OVCAR3 (cell line): ENCODE measurements around the gene KIF26A.

- RRBS, result no CpG with 5 or more reads among the region's 4 CpGs
Measured at GRCh38 chr14:103343923-103344911, 10.2 kb downstream of the EIF5 start.

DNA sequence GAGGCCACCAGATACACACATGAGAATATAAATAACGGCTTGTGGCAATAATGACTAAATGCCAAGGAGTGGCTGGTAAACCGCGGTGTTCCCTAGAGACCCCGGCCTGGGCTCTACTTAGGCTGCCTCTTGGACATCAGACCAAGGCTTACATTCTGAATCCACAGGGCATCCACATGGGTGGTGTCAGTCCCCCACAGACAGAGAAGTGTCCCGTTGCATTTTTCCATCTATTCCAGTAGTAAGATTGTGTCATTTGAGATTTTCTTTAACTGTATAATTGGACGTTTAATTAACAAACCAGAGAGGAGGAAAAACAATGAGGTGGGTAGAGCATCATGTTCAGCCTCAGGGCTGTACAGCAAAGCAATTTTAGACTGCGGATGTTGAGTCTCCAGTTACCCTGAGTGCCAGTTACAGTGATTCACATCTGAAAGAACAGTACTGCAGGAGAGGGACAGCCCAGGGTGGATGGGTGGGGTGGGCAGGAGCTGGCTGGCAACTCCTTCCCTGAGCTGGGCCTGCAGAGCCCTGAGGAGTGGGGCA lies 20.5 kb downstream of the CKB start:
- RRBS, result no CpG with 5 or more reads among the region's 7 CpGs

- RRBS, result no CpG with 5 or more reads among the region's 18 CpGs
Measured at GRCh38 chr14:103525057-103525895, 2.6 kb upstream of the CKB start.

- RRBS, result 99% methylated on average over 5 of the region's 23 CpGs
Measured at GRCh38 chr14:103532536-103532937, 3.5 kb downstream of the TRMT61A start.

DNA sequence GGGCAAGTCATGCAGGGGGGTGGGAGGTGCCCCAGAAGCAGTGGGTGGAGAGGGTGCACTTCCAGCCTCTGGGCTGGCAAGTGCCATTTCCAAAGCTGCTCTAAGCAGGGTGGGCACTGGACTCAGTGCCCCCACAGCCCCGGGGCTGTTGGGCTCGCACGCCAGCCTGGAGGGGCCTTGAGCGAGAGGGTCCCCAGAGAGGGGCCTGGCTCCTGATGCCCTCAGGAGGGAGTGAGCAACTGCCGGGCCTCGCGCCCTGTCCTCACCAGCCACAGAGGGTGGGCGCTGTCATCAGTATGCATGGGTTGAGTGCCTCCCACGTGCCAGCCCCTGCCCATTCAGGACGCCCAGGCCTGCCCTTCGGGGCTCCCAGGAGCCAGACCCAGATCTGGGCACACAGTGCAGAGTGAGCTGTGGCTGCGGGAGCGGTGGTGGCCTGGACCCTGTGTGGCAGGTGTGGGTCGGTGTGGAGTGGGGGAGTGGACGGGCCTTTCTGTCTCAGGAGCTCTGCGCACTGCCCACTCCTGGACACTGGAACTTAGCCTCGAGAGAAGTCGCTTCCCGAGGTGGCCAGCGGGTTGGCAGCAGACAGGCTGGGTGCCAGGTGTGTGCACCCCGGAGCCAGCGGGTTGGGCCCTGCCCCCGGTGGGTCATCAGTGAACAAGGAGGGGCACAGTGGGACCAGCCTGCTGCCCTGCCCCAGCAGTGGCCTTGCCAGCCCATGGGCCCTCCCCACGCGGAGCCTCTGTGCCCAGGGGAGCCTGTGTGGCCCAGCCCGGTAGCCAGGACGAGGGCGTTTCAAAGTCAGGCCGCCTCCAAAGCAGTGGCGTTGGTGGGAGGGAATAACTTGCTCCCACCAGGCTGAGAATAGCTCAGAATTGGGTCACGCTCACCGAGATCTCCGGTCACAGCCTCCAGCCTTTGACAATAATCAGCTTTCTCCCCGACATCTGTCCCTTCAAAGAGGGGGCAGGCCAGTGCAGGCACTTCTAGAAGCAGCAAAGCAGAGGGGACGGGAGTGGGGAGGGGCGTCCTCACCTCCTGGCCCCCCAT lies 9.4 kb downstream of the TRMT61A start:
- RRBS, result 92% methylated on average over 12 of the region's 36 CpGs

- RRBS, result no CpG with 5 or more reads among the region's 22 CpGs
Measured at GRCh38 chr14:103551297-103551898, 11.1 kb downstream of the BAG5 start.

GRCh38 chr14:103556345-103556670 lies 6.1 kb downstream of the BAG5 start:
- RRBS, result no CpG with 5 or more reads among the region's 8 CpGs

GRCh38 chr14:103584341-103584741 lies 21.6 kb downstream of the COA8 start:
- RRBS, result no CpG with 5 or more reads among the region's 7 CpGs

GRCh38 chr14:103630619-103631030 lies 1.6 kb downstream of the KLC1 start:
- RRBS, result no CpG with 5 or more reads among the region's 1 CpG

- RRBS, result no CpG with 5 or more reads among the region's 15 CpGs
Measured at GRCh38 chr14:103734039-103734639, 18.5 kb downstream of the ZFYVE21 start.

DNA sequence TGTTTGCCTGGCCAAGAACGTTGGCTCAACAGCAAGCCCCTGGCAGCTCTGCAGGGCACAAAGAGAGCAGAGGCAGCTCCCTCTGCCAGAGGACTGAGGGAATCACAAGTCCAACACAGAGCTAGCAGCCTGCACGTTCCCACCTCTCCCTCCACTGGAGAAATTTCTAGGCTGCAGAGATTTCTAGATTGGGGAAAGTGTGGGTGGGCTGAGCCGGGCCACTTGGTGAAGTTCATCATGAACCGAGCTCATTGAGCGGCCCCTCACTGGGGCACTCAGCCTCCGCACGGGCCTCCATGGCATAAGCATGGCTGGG lies 19.8 kb downstream of the ZFYVE21 start:
- RRBS, result no CpG with 5 or more reads among the region's 7 CpGs

DNA sequence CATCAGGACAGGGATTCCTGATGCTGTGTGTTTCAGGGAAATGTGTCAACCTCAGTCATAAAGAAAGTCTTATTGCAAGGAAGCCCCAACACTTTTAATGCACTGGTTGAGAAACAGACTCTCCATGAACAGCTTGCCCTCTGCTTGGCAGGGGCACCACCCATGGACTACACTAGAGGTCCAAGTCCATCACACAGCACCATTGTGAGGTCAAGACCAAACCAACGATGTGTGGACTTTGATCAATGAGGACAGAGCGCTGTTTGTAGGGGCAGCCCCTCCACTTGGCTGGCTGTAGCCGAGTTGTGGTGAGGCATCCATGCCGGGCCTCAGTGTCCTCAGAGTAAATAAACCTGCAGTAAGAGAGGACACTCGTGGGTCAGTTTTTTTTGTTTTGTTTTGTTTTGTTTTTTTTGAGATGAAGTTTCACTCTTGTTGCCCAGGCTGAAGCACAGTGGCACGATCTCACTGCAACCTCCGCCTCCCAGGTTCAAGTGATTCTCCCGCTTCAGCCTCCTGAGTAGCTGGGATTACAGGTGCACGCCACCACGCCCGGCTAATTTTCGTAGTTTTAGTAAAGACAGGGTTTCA lies 29.9 kb downstream of the ZFYVE21 start:
- RRBS, result no CpG with 5 or more reads among the region's 12 CpGs

DNA sequence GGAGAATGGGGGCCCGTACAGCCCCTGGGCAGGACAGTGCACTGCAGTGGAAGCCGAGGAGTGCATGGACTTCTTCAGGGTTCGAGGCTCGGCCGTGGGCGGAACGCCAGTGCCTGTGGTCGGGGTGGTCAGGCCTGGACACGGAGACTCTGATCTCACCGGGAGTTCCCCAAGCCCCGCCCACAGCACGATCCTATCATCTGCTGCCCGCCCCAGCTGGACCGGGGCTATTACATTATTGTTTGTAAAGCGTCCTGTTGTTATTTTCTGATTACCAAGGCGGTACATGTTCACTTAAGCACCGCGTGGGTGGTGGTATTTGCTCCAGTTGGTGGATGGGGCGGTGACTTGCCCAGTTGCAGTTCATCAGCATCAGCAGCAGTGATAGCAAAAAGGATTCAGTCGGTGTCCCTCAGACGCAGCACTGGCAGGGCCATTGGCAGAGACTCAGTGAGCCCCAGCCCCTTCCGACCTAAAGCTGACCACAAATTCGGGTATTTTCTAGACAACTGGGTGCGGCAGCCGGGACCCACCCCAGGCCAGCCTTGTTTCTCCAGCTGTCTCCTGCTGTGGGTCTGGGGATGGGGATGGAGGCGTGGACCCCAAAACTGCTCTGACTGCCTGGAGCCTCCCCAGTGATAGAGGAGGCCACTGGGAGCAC lies 31.6 kb downstream of the ATP5MJ start:
- RRBS, result 92% methylated on average over 5 of the region's 26 CpGs

- RRBS, result 93% methylated on average over 3 of the region's 22 CpGs
Measured at GRCh38 chr14:104081022-104081833, 4.3 kb upstream of the ASPG start.

DNA sequence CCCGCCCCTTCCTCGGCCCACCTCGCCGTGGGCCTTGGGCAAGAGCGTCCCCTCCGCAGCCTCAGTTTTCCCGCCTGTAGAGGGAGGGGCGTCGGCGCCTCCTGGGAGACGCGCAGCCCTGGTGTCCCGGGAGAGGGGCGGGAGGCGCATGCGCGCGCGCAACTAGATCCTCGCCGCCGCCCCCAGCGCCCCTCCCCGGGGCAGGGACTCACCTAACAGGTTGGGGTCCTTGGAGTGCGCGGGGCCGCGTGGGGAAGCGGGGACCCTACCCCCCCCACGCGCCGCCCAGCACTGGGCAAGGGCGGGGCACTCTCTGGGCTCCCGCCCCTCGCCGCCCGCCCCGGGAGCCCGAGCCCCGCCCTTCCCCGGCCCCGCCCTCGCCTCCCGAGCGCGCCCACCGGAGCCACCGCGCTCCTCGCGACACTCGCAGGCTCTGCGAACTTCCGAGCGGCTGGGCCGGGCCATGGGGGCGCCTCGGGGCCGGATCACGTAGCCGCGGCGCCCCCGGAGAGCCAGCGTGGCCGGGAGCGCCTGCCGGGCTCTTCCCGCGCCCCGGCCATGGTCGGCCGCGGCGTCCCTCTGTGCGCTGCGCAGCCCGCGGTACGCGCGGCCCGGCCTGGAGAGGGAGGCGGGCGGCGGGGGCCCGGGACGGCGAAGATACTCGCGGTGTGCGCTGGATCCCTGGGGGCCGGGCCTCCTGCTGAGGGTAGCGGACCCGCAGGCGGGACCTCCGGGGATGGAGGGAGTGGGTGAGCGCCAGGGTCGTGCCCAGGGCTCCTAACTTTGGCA lies at the start of gene KIF26A:
KIF26A (plus strand) TSS at position 423 of the 789 bp plus-strand sequence.
- RRBS, result 4% methylated on average over 53 of the region's 99 CpGs

- RRBS, result 63% methylated on average over 1 of the region's 9 CpGs
Measured at GRCh38 chr14:104150190-104150555, 11.8 kb downstream of the KIF26A start.

GRCh38 chr14:104240153-104240941 lies 102.0 kb downstream of the KIF26A start:
- RRBS, result 74% methylated on average over 4 of the region's 15 CpGs

- RRBS, result no CpG with 5 or more reads among the region's 12 CpGs
Measured at GRCh38 chr14:104586429-104586763, 6.8 kb downstream of the C14orf180 start.

DNA sequence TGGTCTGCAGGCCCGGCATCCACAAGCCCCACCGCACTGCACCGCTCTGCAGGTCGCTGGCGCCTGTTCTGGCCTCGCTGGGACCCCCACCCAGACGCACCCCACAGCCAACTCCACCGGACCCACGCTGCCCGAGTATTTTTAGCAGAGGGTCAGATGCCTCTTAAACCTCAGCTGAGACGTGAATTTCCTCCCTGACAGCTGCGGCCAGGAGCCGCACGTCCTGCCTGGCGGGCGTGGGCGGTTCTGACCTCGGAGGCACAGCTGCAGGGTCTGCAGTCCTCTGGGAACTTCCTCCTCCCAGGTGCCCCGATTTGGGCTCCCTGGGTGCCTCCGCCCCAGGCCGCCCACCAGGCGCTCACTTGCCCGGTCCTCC lies 29.4 kb upstream of the INF2 start:
- RRBS, result 59% methylated on average over 5 of the region's 23 CpGs

GRCh38 chr14:104695410-104695717 lies 5.9 kb downstream of the INF2 start:
- RRBS, result no CpG with 5 or more reads among the region's 9 CpGs